Pulmonary artery (tissue), 1 donor: ENCODE results near the gene CHN2.

DNA sequence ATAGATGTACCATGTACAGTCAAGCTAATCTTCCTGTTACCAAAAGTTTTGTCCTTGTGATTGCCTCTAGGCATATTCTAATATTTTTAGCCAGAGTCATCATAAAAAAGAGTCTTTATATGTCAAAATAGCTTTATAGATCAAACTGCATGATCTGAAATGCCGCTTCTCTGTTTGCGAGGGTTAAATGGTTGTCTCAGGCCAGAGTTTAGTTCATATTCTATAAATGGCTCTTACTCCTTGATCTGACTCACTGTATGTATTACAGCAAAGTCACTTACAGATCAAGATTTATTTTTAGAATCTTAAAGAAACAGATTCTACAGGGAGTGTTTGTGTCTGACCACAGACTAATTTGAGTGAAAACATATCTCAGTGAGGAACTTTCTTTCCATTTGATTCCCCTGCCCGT, 211.0 kb downstream of the CREB5 start:
- PRO-cap: no peak

GRCh38 chr7:28627147-28627573, 214.8 kb downstream of the CREB5 start:
- PRO-cap: no peak

- PRO-cap: no peak
Observed at GRCh38 chr7:28853758-28854683, 104.1 kb downstream of the TRIL start.

- PRO-cap: bidirectional peak, plus-strand start at chr7:29194832, minus-strand start at chr7:29194677
Observed at GRCh38 chr7:29194606-29195019, at the start of gene CHN2. CHN2 (plus strand) TSS chr7:29194775.

- PRO-cap: no peak
Observed at GRCh38 chr7:29206144-29206598, 11.6 kb downstream of the CHN2 start.

- PRO-cap: no peak
Observed at GRCh38 chr7:29248907-29249463, 54.4 kb downstream of the CHN2 start.

DNA sequence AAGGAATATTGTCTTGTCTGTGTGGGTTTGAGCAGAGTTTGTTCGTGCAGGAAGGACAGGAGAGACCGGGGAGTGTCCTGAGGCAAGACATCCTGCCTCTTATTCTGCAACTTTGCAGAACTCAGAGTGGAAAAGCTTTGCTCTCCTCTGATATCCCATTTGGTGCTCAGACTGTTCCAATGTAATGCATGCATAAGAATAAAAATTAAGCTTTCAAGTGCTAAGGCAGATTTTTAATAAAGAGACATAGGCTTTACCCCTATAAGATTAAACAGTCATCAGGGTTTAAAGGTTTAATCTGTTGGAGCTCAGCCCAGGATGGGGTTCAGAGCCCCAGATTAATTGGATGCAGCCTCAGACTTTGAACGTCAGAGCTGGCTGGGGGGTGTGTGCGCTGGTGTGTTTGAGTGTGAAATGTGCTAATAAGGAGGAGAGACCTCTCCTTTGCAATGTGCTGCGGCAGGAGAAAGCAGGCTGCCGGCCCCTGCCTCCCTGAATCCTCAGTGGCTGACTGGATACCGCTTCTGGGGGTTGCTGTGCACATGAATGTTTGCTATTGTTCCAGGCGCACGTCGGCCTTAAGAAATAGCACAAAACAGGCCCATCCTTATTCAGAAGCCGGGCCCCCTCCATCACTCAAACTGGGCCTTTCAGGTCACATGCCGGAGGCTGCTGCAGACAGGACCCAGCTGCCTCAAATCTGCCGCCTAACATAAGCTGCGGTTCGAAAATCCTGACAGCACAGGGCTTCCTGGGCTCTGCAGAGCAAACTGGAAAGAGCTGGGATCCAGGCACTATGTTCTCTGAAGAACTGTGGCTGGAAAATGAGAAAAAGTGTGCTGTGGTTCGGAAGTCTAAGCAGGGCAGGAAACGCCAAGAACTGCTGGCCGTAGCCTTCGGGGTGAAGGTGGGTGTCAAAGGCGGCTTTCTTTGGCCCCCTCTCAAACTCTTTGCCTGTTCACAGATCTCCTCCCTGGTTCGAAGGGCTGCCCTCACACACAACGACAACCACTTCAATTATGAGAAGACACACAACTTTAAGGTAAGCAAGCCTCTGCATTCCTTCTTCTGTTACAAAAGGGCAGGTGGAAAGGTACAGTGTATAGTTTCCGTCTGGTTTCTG, 84.0 kb upstream of the PRR15 start:
- PRO-cap: unidirectional peak, plus-strand start at position 768 of the sequence

DNA sequence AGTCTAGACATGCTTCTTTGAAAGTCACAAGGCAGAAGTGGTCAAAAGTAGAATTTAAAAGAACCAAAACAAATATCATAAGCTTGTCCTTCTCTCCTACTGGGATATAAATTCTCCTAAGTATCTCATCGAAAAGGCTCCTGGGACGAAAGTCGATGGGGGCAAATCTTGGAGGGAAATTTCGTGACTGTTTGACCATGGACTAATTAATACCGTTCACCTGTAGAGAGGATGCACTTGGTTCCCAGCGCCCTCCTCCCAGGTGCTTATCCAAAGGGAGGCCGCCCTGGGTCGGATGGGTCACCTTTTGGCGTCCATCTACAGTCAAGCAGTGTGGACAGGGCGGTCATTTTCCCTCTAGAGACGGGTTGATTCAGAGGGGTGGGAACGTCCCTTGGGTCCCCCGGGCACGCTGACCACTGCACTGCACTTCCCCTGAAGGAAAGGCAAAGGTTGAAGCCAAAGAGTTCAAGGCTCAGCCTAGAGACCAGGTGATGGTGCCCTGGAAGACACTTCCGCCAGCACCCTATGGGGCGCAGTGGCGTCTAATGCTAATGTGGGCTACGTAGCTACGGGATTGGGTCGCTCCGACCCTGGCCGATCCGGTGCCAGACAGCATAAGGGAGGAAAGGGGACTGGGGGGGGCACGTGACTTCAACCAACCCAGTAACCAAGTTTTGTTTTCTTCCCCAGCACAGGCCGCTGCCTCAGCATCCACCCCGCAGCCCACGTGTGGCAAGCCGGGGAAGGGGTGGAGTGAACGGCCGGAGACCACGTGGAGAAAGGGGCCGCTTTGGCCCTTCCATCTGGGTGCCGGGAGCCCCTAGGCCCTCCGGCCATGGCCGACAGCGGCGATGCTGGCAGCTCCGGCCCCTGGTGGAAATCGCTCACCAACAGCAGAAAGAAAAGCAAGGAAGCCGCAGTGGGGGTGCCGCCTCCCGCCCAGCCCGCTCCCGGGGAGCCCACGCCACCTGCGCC, 2.1 kb downstream of the PRR15 start:
- PRO-cap: no peak

GRCh38 chr7:29915367-29916149, 74.0 kb downstream of the SCRN1 start:
- PRO-cap: no peak

DNA sequence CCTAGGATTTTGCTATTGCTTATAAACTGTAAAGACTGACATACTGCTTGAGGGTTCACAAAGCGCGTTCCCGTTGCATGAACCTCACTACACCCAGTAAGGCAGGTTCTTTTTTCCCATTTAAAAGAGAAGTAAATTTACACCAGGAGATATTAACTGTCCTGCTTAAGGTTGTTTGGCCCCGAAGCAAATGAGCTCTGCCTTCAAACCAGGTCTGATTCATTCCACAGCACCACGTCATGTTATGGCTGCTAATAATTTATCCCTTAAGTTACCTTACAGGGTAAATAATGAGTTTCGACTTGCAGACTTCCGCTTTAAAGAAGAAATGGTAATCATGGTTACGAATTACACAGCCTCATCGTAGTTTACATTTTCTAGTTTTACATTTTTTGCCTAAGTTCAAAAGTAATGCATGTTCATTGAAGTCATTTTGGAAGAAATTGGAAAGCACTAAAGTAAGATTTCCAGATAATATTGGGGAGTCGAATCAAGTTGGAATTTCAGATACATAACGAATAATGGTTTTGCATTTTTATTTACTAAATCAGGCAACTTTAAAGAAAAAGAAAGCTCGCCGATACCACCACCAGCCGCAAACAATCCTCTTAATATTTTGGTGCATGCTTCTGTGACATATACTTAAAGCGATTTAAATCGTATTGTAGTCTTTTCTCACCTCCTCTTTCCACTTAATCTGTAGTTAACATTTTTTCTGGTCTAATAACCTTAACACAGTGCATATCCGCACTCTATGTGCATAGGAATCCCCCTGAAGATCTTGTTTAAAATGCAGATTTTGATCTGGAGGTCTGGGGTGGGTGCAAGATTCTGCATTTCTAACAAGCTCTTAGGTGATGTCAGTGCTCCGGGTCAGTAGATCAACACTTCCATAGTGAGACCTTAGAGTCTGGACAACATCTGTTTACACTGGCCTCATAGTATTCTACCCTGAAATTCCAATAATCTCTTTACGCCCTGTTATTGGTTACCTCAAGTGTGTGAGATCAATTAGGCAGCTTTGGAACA, 808 bp upstream of the PLEKHA8 start:
- PRO-cap: unidirectional peak, minus-strand start at position 192 of the sequence

GRCh38 chr7:30079186-30080204, 51.3 kb downstream of the PLEKHA8 start:
- PRO-cap: no peak

DNA sequence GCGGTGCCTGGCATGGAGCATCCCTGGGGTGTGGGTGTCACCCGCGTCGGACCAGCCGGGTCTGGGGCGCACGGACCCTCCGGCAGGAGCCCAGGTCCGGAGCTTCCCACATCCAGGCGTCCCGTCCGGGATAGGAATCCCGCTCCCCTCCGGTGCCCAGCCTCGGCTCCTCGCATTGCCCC, 733 bp downstream of the MTURN start:
- PRO-cap: no peak

GRCh38 chr7:30143782-30144181, 9.0 kb downstream of the MTURN start:
- PRO-cap: no peak

GRCh38 chr7:30149010-30149622, 14.3 kb downstream of the MTURN start:
- PRO-cap: no peak

DNA sequence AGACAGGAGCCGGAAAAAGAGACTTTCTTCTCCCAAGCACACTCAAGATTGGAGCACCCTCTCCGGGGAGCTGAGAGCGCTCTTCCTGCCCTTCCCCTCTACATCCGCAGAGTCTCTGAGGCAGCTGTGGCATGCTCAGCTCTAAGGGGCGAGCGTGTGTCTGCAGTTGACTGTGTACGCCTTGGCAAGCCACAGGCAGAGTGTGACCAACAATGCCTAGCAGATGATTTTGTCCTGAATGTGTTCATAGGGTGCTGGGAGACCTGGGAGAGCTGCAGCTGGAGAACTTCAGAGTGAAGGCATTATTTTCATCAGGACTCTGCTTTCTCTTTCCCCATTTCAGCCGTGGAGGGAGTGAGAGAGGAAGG, 20.7 kb downstream of the MTURN start:
- PRO-cap: no peak

DNA sequence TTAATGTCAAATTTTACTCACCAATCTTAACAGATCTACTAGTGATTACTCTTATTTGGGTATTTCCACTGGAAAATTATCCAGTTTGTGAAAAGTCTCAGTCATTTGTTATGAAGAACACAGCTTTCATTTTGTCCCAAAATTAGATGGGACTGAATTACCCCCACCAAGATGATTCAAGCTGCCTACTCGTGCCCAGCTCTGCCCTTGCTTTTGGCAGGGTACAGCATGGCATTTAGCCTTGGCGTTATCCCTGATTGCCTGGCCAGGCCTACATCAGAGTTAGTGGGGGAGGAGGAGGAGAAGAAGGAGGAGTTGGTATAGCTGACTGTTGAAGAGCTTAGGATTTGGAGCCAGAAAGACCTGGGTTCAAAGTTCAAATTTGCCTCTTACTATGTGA, 47.4 kb downstream of the MTURN start:
- PRO-cap: no peak

DNA sequence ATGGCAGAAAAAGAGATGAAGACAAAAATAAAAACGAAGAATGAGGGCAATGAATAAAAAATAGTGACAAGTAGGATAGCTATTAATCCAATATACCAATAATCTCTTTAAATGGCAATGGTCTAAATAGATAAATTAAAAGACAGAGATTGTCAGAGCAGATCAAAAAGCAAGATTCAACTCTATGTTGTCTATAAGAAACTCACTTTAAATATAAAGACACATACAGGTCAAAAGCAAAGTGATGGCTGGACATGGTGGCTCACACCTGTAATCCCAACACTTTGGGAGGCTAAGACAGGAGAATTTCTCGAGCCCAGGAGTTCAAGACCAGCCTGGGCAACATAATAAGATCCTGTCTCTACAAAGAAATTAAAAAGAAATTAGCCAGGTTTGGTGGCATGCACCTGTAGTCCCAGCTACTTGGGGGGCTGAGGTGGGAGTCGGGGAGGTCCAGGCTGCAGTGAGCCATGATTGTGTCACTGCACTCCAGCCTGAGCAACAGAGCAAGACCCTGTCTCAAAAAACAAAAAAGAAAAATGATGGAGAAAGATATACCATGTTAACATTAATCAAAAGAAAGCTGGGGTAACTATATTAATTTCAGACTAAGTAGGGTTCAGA, 67.2 kb upstream of the ZNRF2 start:
- PRO-cap: no peak

GRCh38 chr7:30238955-30239668, 45.3 kb upstream of the ZNRF2 start:
- PRO-cap: no peak

DNA sequence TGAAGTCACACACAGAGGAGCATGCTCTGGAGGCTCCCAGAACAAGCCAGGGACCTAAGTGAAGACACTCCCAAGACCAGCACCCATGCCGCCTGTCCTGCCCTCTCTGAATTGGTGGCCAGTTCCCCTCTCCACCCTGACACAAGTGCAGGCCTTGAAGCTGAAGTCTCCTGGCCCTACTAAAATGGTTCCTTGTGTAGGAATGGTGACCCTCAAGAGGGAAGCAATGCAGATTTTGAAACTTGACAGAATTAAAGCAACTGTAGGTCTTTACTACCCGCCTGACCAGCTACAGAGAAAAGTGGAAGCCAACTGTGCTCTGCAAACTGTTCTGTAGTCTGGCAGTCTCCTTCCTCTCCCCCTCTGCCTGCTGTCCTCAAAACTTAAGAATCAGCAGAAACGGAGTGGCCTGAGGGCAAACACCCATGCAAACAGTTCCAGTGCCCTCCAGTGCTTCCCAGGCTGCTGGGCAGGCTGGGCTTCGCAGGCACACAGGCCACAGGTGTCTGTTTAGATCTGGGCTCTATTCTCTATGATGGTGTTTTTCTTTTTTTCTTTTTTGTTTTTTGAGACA, 51.0 kb downstream of the NOD1 start:
- PRO-cap: no peak

DNA sequence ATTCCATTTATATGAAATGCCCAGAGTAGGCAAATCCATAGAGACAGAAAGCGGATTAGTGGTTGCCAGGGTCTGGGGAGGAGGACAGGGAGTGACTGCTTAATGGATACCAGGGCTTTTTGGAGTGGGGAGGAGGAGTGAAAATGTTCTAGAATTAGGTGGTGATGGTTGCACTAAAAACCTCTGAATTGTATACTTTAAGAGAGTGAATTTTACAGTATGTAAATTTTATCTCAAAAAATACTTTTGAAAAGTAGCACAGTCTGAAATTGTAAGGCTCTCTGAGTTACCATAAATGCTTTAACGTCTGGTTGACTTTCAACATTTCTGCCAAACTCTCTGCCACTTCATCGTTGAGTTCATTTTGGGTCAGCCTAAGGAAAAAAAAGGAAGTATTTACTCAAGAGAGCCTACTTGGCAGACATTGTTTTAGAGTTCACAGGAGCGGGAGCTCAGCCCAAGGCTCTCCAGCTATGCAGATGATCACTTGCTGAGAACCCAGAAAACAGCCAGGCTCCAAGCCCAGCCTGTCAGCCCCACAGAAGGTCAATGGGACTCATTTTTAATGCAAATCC, 45.7 kb downstream of the NOD1 start:
- PRO-cap: no peak